ENCODE data around the gene RHOBTB1.

- PRO-cap, 8 experiments = peak in 2 of 8 experiments; most common plus-strand start chr10:60943682 (in 1); most common minus-strand start chr10:60943610 (in 1)
Observed at GRCh38 chr10:60943342-60944232, at the start of gene RHOBTB1. Gene RHOBTB1, minus strand, starts transcription at chr10:60944185.

DNA sequence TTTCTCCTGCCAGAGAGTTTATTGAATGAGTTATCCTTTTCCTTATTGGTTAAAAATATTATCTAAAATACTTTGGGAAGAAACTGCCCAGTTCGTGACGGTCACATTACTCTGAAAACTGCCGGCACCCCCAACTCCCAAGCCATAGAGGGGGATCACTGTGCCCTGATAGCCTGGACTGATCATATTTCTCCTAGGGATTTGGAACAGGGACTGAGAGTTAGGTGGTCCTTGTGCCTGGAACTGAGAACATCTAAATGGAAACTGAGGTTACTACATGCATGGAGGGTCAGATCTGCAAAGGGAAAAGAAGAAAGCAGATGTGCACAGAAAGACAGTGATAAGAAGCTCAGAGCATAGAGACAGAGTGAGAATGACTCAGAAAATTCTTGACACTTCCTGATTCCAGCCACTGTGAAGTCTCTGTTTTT is 241.9 kb downstream of the TMEM26 start:
- PRO-cap, 8 experiments = no peak in any of the 8 experiments

- PRO-cap, 8 experiments = no peak in any of the 8 experiments
Observed at GRCh38 chr10:61751945-61752764, 89.4 kb downstream of the CABCOCO1 start.

- PRO-cap, 8 experiments = no peak in any of the 8 experiments
Observed at GRCh38 chr10:61757493-61757897, 94.8 kb downstream of the CABCOCO1 start.

GRCh38 chr10:61896956-61897403 is 4.5 kb upstream of the ARID5B start:
- PRO-cap, 8 experiments = no peak in any of the 8 experiments

- PRO-cap, 8 experiments = no peak in any of the 8 experiments
Observed at GRCh38 chr10:61941064-61942027, 39.8 kb downstream of the ARID5B start.

DNA sequence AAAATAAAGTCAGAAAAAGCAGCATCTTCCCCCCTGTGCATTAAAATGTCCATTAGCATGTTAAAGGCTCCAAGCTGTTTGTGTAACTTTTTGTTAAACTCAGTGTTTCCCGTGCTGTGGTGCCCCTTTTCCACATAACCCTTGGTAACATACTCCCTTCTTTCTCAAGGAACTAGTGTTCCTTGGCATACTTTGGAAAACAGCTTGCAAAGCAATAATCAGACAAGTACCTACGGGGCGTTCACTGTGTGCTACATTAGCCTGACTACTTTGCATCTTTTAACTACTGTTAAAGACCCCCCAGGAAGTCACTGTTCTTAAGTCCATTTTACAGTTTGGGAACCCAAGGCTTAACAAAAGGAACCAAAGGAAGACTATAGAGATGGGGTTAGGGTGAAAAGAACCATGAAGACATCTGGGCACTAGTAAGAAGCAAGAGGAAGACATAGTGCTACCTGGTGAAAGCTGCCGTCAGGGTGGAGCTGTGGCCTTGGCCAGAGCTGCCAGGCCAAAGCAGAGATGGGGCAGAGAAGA is 85.2 kb downstream of the ARID5B start:
- PRO-cap, 8 experiments = no peak in any of the 8 experiments

- PRO-cap, 8 experiments = no peak in any of the 8 experiments
Observed at GRCh38 chr10:61992069-61992544, 90.6 kb downstream of the ARID5B start.

DNA sequence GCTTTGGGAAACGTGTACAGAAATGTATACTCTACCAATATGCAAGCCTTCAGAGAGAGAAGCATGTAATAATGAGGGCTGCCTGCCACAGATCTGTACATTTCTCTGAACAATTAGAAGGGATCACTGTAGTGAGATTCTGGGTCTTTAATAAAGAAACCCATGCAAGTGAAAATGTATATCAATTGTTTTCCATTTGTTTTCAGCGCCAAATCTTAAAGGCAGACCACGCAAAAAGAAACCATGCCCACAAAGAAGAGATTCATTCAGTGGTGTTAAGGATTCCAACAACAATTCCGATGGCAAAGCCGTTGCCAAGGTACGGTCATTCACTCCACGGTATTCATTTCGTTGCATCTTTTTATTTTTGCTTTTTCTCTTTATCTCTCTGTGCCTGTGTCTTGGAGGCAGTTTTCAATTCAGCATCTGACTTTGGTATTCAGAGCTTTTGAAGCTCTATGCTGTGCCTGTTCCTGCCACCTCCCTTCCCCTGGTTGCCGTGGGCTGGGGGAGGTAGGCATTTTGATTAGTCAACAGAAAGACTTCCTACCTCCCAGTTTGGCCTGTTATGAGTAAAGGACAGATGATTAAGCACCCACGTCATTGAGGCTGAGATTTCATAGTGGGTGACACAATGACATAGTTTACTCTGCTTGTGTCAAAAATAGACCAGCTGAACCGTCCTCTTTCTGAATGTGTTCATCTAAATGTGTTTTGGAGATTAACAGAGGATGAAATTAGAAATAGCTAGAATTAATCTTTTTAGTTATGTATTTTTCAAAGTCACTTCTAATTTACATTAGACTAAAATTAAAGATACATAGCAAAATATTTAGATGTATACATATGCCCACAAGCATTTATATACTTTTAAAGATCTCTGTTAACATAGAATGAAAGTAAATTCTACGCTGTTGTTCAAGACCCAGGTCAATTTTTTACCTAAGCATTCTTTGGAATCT is 149.5 kb downstream of the ARID5B start:
- PRO-cap, 8 experiments = peak in 7 of 8 experiments; most common plus-strand start position 603 of the sequence (in 3); most common minus-strand start position 496 of the sequence (in 6)

DNA sequence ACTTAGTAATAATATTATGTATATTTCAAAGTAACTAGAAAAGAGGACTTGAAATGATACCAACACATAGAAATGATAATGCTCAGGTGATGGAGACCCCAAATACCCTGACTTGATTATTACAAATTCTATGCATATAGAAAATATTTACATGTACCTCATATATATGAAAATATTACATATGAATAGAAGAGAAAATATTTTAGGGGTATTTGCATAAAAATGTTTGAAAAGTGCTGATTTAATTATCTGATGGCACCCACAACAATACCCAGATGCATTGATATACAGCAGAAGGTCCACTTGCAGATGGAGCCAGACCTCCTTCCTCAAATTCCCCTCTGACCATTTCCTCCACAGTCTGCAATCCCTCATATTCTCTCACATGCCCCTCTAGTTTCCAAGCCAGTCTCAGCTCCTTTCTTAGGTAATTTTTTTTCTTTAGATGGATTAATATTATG is 6.3 kb upstream of the RTKN2 start:
- PRO-cap, 8 experiments = no peak in any of the 8 experiments

- PRO-cap, 8 experiments = peak in 8 of 8 experiments; most common plus-strand start chr10:62620698 (in 2); most common minus-strand start chr10:62620744 (in 8)
Observed at GRCh38 chr10:62620641-62620967, 183.9 kb upstream of the ADO start.

DNA sequence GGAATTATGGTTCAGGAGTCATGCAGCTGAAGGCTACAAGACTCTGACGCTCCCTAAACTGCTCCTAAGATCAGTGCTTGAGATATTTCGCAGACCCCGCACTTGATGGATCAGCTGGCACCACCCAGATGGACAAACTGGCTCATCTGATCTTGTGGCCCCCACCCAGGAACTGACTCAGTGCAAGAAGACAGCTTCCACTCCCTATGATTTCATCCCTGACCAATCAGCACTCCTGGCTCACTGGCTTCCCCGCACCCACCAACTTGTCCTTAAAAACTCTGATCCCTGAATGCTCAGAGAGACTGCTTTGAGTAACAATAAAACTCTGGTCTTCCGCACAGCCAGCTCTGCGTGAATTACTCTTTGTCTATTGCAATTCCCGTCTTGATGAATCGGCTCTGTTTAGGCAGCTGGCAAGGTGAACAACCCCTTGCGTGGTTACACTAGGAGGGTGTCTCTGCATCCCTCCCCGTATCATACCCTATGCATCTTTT is 26.9 kb upstream of the NRBF2 start:
- PRO-cap, 8 experiments = no peak in any of the 8 experiments

DNA sequence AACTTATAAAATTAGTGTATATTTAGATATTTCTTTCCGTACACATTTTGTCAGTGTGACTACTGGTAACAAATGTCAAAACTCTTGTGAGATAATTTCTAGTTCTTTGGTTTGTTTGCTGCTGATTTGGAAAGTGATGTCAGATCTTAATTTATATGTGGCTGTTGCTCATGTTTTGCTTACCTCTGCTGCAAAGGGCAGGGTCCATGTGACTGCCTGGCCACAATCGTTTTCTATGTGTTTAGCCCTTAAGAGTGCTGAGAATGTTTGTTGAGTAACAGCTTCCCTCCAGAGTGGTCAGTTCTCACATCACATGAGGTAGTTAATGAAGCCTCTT is 4.1 kb downstream of the NRBF2 start:
- PRO-cap, 8 experiments = no peak in any of the 8 experiments

DNA sequence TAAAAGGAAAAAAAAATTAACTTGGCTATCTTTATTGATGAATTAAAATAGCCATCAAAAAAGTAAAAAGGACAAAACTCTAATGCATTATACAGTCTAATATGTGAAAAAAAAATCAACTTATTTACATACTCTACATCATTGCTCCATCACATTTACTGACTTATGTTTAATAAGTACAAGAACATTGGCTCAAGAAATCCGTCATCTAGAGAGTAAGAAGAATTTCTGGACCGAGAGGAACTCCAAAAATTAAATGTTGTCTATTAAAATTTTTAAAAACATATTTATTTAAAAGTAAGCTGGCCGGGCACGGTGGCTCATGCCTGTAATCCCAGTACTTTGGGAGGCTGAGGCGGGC is 68.2 kb downstream of the NRBF2 start:
- PRO-cap, 8 experiments = peak in 3 of 8 experiments; most common minus-strand start position 251 of the sequence (in 3)

DNA sequence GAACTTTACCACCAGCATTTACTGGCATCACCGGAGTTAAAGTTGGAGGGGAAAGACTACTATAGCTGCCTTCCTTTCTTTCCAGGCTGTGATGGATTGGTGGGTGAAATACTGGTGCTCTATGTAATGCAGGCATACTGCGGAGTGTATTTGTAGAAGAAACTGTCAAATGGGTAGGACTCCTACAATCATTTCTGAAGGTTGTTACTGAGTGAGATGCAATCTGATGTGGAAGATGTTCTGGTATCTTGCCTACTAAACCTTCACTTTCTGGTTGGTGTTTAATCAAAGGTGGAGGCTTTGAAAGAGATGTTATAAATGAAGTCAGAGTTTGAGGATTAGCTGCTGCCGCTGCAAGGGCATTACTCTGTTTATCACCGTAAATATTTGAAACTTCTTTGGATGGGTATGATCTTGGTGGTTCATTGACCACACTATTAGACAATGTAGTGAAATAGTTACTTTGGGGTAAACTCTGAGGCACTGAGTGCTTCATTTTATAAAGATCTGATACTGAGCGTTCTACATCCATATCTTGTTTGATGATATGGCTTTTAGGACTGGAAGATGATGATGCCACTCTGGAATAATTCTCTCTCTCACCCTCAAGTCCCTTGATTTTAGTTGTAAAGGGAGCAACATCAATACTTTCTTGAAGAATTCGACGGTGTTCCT is 74.9 kb downstream of the NRBF2 start:
- PRO-cap, 8 experiments = no peak in any of the 8 experiments

GRCh38 chr10:63486565-63487158 is 20.9 kb upstream of the JMJD1C start:
- PRO-cap, 8 experiments = no peak in any of the 8 experiments

DNA sequence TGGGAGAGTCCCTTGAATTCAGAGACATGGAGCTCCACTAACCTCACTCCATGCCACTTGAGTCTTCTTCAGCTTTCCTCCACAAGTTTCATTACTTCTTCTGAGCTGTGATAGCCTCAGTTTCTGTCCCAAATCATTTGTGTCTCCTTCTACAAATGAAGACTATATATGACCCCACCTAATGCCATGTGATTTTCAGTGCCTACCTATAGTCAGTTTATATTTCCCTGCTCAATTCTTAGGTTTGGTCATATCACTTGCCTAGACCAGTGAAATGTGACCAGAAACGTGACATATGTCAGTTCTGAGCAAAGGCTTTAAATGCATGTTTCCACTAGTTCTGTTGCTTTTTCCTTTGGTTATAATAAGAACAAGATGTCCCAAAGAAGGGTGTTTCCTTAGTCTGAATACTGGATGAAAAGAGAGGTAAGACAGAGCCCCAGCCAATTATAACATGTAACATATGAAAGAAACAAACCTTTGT is 24.6 kb upstream of the REEP3 start:
- PRO-cap, 8 experiments = no peak in any of the 8 experiments

DNA sequence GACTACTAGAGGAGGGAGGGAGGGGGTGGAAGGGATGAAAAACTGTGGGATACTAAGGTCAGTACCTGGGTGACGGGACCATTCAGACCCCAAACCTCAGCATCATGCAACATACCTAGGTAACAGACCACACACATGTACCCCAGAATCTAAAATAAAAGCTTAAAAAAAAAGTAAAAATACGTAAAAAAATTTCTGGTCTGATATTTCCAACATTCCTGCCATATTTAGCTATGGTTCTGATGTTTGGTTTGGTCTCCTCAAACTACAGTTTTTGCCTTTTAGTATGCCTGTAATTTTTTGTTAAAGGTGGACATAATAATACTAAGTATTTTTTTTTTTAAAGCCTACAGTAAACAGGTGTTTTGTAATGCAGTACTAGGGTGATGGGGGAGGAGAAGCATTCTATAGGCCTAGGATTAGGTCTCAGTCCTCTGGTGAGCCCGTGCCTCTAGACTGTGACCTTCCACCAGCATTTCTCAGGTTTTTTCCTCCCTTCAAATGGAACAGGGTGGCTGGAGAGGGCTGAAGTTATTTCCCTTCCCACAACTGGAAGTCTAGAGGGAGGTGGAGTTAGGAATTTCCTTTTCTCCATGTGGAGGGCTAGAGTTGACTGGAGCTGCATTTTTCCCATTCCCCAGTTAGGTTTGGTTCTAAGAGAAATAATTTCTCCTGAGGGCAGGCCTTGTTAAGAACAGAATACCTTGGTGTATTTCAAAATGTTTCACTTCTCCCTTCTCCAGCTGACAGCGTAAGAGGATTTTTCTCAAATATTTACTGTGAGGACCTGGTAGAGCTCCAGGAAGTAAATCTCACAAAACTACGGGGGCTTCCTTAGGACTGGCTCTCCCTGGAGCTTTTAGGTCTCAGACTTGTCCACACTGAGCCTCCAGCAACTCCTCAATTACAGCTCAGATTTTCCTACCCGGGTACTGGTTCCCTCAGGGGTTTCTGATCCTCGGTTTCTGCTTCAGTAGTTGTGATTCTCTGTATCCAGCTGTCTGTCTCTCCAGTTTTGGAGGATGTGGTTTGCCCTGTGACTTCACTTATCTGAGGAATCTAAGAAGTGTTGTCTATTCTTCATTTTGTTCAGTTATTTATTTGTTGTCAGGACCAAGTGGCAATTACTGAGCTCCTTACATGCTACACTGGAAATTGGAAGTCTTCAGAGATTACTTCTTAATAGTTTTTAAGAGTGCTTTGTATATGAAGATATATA is 6.2 kb upstream of the REEP3 start:
- PRO-cap, 8 experiments = no peak in any of the 8 experiments

GRCh38 chr10:63521055-63521309 is 219 bp upstream of the REEP3 start:
- PRO-cap, 8 experiments = peak in 8 of 8 experiments; most common plus-strand start chr10:63521159 (in 1); most common minus-strand start chr10:63521228 (in 8)

DNA sequence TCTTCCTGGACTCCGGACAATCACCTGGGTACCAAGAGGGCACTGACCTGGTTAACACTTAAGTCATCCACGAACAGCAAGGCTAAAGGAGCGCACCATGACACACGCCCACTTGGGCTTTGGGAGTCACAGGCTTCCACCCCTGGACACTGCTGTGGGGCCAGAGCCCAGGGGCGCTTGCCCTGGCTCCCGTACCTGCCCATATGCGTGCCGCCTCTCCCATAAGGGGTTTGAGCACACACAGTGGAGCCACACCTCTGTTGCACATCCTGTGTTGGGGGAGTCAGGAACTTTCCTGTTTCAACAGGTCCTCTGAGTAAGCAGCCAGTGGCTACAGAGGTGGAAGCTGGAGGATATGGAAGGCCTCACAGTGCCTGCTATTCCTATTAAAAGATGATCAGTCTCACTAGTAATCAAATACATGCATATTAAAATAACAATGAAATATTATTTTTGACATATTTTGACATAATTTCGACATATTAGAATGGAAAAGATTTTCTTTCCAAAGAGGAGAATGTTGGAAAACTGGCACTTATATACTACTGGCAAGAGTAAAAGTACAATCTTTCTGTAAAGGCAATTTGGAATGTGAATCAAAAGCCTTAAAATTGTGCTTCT is 152.1 kb downstream of the REEP3 start:
- PRO-cap, 8 experiments = no peak in any of the 8 experiments